Monocyte (primary cell): ENCODE measurements around a stretch of chr4.

- PRO-cap, 2 experiments: no peak in any of the 2 experiments
Measured at GRCh38 chr4:122458458-122458837, 1.9 kb upstream of the IL2 start.

DNA sequence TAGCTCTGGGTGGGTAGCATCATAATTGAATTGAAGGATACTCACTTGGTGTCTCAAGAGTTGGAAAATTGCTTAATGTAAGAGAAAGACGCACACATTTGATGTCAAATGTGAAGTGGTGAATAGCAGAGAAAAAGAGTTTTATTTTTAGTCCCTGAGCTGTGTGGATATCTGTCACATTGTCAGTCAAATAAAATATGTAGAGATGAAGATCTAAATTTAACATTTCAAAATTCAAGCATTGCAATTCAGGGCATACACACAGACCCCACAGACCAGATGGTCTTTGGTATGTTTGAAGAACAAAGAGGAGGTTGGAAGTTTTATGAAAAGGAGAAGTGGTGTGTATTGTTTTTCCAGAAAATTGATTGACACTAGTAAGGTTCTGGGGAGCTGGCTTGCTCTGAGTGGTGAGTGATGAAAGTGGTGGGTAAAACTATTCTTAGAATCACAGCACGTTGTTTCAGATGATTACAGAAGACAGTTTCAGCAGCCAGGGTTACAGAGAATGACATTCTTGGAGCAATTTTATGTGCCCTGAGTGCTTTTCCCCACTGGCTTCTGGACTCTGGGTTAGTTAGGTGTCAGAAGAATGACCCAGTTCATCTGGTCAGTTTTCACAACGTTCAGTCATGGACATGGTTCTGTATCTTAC is 44.9 kb upstream of the BBS12 start:
- PRO-cap, 2 experiments: no peak in any of the 2 experiments

DNA sequence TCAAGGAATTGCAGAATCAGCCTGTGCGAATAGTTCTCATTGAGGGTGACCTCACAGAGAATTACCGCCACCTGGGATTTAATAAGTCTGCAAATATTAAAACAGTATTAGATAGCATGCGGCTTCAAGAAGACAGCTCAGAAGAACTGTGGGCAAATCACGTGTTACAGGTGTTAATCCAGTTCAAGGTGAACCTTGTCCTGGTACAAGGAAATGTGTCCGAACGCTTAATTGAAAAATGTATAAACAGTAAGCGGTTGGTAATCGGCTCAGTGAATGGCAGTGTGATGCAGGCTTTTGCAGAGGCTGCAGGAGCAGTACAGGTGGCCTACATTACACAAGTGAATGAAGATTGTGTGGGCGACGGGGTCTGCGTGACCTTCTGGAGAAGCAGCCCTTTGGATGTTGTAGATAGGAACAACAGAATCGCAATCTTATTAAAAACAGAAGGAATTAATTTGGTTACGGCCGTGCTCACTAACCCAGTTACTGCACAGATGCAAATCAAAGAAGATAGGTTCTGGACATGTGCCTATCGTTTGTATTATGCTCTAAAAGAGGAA is 10.5 kb downstream of the BBS12 start:
- PRO-cap, 2 experiments: no peak in any of the 2 experiments

DNA sequence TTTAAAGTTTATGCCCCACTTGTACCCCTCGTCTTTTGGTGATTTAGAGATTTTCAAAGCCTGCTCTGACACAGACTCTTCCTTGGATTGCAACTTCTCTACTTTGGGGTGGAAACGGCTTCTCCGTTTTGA is 502 bp upstream of the FGF2 start:
- PRO-cap, 2 experiments: no peak in any of the 2 experiments

DNA sequence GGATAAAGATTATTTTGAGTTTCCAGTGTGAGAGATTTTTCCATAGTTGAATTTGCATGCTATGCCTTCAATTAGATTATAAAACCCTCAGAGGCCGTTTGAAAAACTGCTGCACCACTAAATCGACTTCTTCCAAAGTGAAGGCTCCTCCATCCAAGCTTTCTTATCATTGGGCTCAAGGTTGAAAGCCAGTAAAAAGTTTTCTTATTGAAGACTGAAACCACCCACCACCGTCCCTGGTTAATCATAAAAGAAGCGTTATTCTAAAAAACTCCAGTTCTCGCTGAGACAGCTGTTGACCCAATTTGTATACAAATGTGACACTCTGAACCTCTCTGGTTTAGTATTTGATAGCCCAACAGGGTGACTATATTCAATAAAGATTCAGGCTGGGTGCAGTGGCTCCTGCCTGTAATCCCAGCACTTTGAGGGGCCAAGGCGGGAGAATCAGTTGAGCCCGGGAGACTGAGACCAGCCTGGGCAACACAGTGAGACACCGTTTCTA is 1.4 kb downstream of the NUDT6 start:
- PRO-cap, 2 experiments: no peak in any of the 2 experiments

- PRO-cap, 2 experiments: peak in 1 of 2 experiments; most common minus-strand start chr4:123435428 (in 1)
Measured at GRCh38 chr4:123435153-123435569, 38.6 kb downstream of the SPRY1 start.

GRCh38 chr4:123478683-123479587 is 82.3 kb downstream of the SPRY1 start:
- PRO-cap, 2 experiments: no peak in any of the 2 experiments

DNA sequence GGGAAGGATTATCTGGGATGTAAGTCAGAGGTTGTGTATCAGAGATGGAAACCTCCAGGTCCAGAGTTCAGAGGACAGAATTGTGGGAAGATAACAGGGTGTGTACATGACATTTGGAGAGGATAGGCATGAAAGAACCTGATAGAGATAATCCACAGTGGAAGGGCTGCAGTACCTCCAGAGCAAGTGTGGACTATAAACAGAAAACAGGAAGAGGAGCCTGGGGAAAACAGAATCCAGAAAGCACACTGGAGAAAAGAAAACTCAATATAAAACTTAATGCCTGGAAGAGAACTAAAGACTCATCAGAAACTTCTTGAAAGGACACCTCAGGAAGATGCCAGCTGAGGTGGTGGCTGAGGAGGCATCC is 262.8 kb downstream of the SPRY1 start:
- PRO-cap, 2 experiments: no peak in any of the 2 experiments

DNA sequence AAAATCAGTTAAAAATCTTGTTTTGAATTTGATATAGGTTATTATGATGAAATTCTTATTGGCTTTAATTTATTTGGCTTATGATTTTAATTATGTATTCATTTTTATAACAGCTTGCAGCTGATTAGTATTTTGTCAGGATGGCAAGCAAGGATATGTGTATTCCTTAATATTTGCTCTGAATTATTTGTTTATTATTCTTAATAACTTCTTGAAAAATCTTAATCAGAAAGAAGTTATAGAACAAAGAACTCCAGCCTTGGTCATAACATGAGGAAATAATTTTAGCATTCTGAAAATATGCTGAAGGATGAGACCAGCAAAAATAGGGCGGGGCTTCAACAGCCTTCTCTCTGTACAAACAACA is 589.4 kb downstream of the SPRY1 start:
- PRO-cap, 2 experiments: no peak in any of the 2 experiments

- PRO-cap, 2 experiments: no peak in any of the 2 experiments
Measured at GRCh38 chr4:124670970-124671718, 41.4 kb downstream of the ANKRD50 start.

- PRO-cap, 2 experiments: no peak in any of the 2 experiments
Measured at GRCh38 chr4:124903867-124904760, 191.6 kb upstream of the ANKRD50 start.

DNA sequence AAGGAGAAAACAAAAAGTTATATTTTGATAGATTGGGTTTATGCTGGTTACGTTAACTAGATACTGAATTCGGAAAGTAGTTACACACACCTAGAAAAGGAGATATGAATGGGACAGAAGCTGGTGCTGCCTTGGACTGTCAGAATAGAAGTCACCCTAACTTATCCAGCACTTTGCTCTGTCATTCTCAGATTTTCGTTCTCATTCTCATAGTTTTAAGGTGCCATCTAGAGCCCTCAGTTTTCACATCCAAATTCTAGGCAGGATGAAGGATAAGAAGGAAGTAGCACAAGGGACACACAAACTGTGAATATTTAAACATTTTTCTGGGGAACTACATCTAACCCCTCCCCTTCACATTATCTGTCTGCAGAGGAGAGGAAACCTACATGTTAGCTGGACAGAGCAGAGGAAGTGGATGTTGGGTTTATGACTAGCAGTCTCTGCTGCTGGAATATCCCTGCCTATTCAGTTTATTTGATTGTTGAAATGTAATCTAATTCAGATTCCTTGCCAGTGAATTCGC is 521.9 kb downstream of the FAT4 start:
- PRO-cap, 2 experiments: no peak in any of the 2 experiments

- PRO-cap, 2 experiments: no peak in any of the 2 experiments
Measured at GRCh38 chr4:126901235-126901623, 731.5 kb upstream of the INTU start.

GRCh38 chr4:127856620-127857340 is 23.9 kb upstream of the PLK4 start:
- PRO-cap, 2 experiments: no peak in any of the 2 experiments

GRCh38 chr4:128284382-128284854 is 3.2 kb downstream of the PGRMC2 start:
- PRO-cap, 2 experiments: no peak in any of the 2 experiments

- PRO-cap, 2 experiments: no peak in any of the 2 experiments
Measured at GRCh38 chr4:128394485-128394834, 106.8 kb upstream of the PGRMC2 start.

DNA sequence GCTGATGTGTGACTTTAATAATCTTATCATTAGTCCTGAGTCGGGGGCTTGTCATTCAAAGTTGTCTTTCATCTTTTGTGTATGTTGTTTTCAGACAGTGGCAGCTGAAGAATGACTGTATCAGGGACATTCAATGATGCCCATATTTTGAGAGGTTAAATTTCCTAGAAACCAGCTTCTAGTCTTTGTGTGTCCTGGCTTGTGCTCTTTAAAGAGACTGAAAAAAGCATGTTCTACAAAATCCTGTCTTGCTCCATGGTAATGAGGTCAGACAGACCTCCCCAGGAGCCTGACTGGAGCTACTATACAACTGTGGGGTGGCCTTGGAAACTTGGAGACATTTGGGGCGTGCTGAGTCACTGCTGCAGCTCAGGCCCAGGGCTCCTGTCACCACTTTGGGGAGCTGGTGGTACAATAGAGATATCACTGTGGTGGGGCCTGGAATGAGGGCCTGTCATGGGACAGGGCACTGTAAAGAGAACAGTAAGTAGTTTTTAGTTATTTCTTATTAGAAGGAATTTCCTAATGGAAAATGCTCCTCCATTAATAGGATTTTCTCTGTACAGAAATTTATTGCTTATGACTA is 207.5 kb upstream of the JADE1 start:
- PRO-cap, 2 experiments: no peak in any of the 2 experiments

GRCh38 chr4:128776632-128777280 is 32.7 kb upstream of the JADE1 start:
- PRO-cap, 2 experiments: no peak in any of the 2 experiments

GRCh38 chr4:128794328-128794566 is 15.3 kb upstream of the JADE1 start:
- PRO-cap, 2 experiments: no peak in any of the 2 experiments

- PRO-cap, 2 experiments: peak in 2 of 2 experiments; most common plus-strand start chr4:128811864 (in 2); most common minus-strand start chr4:128811790 (in 2)
Measured at GRCh38 chr4:128811583-128811986, 2.1 kb downstream of the JADE1 start.